T-cell (primary cell): ENCODE measurements around the genes TOMM5 and SPATA31A5.

DNA sequence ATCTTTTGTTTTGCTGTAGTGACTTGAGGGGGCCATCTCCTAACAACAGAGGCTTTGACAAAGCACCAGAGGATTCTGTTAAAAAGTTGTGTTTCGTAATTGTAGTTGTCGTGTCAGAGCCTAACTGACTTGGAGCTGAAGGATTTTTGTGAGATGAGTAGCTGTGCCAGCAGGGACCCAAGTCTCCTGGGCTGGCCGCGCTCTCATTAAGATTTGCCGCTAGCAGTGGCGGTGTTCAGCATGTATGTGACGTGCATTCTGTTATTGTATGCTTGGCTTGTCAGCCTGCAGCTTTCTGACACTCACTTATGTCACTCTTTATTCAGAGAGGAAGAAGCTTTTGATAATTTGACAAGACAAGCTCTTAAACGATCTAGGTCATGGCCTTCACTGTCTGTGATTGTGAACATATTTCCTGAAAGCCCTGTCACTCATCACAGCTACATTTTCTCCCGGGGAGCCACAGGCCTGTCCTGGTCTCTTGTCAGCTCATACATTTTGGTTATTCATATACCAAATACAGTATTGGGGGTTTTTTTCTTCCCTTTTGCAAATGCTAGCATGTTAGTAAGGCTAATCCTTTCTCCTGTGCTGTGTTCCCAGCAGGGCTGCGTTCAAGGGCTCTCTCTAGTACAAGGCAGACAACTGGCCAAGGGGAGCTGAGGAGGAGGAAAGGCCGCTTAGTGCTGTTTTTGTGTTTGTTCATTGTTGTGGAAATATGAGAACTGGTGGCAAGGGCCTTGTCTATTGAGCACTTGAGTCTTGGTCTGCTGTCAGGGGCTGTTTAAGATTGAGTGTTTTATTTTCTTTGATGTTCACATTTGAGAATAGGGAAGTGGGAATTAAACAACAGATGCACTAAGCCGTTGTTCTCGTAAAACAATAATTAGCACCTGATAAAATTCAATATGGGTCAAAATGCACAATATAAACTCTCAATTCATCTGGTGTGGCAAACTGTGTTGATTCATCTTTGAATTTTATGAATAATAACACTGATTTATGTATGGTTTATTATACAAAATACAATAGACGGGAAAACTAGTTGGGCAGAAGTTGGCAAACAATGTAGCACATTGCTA is 98.0 kb upstream of the GRHPR start:
- PRO-cap, 7 experiments, result no peak in any of the 7 experiments

GRCh38 chr9:37355624-37356034 is 66.9 kb upstream of the GRHPR start:
- PRO-cap, 7 experiments, result no peak in any of the 7 experiments

DNA sequence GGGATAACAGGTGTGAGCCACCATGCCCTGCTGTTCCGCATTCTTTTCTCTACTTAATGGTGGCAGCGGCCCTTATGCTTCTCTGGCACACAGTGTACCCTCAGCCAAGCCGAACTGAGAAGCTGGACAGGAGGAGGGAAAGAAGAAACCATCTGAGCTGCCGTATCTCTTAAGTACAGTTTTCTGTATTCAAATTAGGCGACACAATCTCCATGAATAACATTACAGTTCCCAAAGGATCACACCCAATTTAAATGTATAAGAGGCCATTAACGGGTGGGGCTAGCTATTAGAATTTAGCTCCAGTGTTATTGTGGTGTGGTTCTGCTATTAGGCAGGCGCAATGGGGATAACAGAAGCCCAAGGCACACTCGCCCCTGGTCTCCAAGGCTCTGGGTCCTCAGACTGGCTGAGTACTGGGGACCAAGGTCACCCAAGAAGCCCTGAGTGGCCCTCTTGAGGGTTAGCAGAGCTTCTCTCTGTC is 38.1 kb upstream of the GRHPR start:
- PRO-cap, 7 experiments, result no peak in any of the 7 experiments

- PRO-cap, 7 experiments, result no peak in any of the 7 experiments
These were observed 28.0 kb upstream of the GRHPR start for GRCh38 chr9:37394446-37394895.

- PRO-cap, 7 experiments, result no peak in any of the 7 experiments
These were observed 13.5 kb upstream of the GRHPR start for GRCh38 chr9:37408684-37409693.

GRCh38 chr9:37439741-37440360 is 17.4 kb downstream of the GRHPR start:
- PRO-cap, 7 experiments, result no peak in any of the 7 experiments

- PRO-cap, 7 experiments, result no peak in any of the 7 experiments
These were observed 23.7 kb downstream of the POLR1E start for GRCh38 chr9:37509191-37510152.

GRCh38 chr9:37591754-37592844 is at the start of gene TOMM5:
Gene TOMM5 (minus strand): TSS chr9:37592597.
- PRO-cap, 7 experiments, result peak in 7 of 7 experiments; most common plus-strand start chr9:37592645 (in 4); most common minus-strand start chr9:37592582 (in 4)

DNA sequence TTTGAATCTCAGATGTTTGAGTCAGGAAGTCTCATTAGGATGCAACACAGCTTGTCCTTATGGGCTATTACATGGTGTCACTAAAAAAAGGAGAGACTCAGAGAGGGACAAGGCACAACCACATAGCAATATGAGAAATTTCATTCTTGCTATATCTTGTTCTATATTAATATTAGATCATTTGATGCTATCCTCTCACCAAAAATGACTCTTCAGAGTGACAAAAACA is 3.9 kb upstream of the FRMPD1 start:
- PRO-cap, 7 experiments, result no peak in any of the 7 experiments

DNA sequence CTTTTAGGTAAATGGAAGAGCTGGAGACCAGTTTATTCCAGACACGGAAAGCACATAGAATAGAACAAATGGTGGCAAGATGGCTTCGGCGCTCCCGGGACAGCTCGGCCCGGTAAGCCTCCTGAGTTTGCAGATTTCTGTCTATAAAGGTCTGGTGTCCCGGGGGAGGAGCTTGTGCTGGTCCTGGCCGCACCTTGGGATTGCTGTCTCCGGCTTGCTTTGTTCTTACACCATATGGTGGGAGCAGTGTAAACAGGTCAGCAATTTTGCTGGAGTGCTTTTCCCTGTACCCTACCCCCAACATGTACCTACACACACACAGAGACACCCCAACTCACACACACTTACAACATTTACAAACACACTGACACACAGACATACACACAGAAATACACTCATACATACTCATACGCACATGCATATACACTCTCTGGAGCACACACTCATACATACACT is 41.9 kb downstream of the FRMPD1 start:
- PRO-cap, 7 experiments, result no peak in any of the 7 experiments

DNA sequence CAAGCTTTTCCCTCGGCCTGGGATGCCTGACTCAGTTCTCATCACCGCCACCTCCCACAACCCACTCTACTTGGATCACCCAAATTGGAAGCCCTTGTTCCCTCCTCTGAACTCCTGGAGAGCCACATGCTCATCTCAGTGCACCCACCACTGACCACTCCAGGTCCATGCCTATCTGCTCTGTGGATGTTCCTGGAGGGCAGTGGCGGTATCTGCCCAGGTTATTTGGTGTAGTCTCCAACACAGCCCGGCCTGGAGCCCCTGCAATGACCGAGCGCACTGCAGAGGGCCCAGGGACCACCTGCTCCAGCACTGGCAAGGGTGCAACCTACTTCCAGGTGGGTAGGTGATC is 58.5 kb downstream of the SHB start:
- PRO-cap, 7 experiments, result no peak in any of the 7 experiments

DNA sequence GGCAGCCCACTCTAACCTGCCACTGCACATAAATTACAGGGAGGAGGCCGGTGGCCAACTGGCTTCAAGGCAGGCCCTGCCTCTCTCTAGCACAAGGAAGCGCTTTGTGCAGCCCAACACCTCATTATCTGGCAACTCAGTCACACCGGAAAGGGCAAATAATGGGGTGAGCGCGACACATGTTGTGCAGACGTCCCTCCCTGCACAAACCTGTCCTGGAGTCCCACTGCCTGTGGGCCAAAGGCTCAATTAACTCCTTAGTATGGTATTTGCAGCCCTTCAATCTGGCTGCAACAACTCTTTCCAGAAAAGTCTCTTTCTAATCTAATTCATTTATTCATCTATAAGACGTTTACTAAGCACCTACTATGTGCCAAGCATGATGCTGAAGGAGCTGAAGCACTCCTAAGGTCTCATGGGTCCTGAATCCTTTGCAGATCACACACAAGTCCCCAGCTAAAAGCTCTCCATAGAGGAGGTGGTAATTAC is 24.9 kb downstream of the SHB start:
- PRO-cap, 7 experiments, result no peak in any of the 7 experiments

- PRO-cap, 7 experiments, result no peak in any of the 7 experiments
These were observed 101.7 kb upstream of the SHB start for GRCh38 chr9:38170675-38171217.

DNA sequence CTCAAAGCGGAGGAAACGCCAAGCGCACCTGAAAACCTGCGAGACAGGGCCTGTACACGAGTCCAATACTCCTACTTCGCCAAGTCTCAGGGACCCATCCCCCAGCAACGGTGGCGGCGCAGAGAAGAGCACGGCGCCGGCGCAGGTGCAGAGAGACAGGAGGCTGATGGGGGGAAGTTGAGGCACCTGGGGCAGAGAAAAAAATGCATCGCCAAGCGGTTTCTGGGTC is 751.8 kb downstream of the SPATA31A1 start:
- PRO-cap, 7 experiments, result no peak in any of the 7 experiments

GRCh38 chr9:40578035-40578546 is 550.4 kb downstream of the FOXD4L6 start:
- PRO-cap, 7 experiments, result no peak in any of the 7 experiments

- PRO-cap, 7 experiments, result no peak in any of the 7 experiments
These were observed 549.5 kb downstream of the FOXD4L6 start for GRCh38 chr9:40578904-40579497.

DNA sequence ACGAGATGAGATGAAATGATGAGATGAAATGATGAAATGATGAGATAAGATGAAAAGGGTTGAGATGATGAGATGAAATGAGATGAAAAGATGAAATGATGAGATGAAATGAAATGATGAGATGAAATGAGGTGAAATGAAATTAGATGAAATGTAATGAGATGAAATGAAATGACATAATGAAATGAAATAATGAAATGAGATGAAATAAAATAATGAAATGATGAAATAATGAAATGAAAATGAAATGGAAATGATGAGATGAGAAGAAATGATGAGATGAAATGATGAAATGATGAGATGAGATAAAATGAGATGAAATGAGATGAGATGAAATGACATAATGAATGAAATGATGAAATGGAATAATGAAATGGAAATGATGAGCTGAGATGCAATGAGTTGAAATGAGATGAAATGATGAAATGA is 532.5 kb downstream of the FOXD4L6 start:
- PRO-cap, 7 experiments, result no peak in any of the 7 experiments

DNA sequence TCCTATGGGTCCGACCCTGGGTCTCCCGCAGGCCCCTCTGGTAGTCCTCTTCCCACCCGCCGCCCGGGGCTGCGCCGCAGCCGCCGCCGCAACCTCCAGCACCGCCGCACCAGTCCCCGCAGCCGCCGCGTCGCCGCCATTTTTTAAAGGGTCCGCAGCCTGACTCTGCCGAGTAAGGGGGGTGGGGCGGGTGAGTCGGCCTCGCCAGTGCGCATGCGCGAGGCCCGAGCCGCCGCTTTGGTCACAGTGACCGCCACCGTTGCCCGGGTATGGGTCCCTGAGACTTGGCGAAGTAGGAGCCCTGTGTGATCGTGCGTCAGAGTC is 169.5 kb upstream of the ZNG1F start:
- PRO-cap, 7 experiments, result peak in 7 of 7 experiments; most common plus-strand start position 235 of the sequence (in 2); most common minus-strand start position 145 of the sequence (in 7)

- PRO-cap, 7 experiments, result no peak in any of the 7 experiments
These were observed 609 bp upstream of the CNTNAP3B start for GRCh38 chr9:42129888-42130182.

- PRO-cap, 7 experiments, result no peak in any of the 7 experiments
These were observed at the start of gene SPATA31A5 for GRCh38 chr9:60914033-60914557. Gene SPATA31A5 (plus strand): TSS chr9:60914407.